Endometrial microvascular endothelial cells (primary cell): Measurements from ENCODE around the gene SNX9.

- RAMPAGE, long total RNA = no peak
Observed at GRCh38 chr6:157029133-157029738, 252.1 kb downstream of the ARID1B start.

- RAMPAGE, long total RNA = no peak
Observed at GRCh38 chr6:157182925-157183376, 140.4 kb downstream of the TMEM242 start.

DNA sequence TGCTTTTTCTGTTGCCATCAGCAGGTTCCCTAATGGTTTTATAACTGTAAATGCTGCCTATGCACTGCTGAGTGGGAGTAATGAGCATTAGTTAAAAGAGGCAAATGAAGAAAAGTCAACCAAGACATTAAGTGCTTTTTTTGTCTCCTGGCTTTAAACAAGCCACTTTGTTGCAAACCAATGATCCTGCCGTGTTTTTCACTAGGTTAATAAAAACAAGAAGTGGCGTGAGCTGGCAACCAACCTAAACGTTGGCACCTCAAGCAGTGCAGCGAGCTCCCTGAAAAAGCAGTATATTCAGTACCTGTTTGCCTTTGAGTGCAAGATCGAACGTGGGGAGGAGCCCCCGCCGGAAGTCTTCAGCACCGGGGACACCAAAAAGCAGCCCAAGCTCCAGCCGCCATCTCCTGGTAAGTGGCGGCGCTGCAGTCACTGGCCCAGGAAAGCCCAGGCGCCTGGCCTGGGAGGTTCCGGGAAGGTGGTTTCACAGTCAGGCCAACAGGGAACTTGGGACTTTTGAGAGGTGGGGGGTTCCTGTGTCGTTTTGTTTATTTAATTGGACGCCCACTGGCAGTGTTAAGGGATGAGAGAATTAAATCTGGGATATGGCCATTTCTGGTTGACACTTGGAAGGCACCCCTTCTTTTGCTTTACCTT, 139.2 kb downstream of the TMEM242 start:
- RAMPAGE, long total RNA = no peak

DNA sequence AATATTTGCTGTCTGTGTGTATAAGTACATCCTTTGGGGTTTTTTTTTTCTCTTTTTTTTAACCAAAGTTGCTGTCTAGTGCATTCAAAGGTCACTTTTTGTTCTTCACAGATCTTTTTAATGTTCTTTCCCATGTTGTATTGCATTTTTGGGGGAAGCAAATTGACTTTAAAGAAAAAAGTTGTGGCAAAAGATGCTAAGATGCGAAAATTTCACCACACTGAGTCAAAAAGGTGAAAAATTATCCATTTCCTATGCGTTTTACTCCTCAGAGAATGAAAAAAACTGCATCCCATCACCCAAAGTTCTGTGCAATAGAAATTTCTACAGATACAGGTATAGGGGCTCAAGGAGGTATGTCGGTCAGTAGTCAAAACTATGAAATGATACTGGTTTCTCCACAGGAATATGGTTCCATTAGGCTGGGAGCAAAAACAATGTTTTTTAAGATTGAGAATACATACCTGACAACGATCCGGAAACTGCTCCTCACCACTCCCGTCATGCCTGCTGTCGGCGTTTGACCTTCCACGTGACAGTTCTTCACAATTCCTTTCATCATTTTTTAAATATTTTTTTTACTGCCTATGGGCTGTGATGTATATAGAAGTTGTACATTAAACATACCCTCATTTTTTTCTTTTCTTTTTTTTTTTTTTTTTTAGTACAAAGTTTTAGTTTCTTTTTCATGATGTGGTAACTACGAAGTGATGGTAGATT, 115.1 kb downstream of the TMEM242 start:
- RAMPAGE, long total RNA = no peak

GRCh38 chr6:157253738-157254344, 69.5 kb downstream of the TMEM242 start:
- RAMPAGE, long total RNA = no peak

DNA sequence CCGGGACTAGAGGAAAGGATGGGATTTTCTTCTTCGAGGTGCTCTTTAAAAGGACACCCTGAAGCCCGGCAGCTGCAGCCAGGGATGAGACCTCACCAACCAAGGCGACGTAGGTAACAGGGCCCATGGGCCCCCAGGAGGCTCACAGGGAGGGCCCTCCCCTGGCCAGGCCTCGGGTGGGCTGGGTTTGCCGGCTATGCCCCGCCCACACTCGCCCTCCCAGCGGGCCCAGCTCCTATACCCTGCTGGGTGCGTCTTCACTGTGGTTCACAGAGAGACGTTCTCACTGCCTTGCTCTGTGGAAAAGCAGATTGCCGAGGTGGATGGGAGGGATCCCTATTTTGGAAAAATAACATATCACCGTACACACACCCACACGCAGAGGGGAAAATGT, 49.7 kb downstream of the TMEM242 start:
- RAMPAGE, long total RNA = no peak

- RAMPAGE, long total RNA = no peak
Observed at GRCh38 chr6:157312011-157312751, 11.1 kb downstream of the TMEM242 start.

GRCh38 chr6:157312758-157313212, 10.5 kb downstream of the TMEM242 start:
- RAMPAGE, long total RNA = no peak

- RAMPAGE, long total RNA = no peak
Observed at GRCh38 chr6:157354936-157355261, 26.1 kb upstream of the ZDHHC14 start.

- RAMPAGE, long total RNA = no peak
Observed at GRCh38 chr6:157429319-157430000, 48.5 kb downstream of the ZDHHC14 start.

- RAMPAGE, long total RNA = no peak
Observed at GRCh38 chr6:157433361-157433980, 52.5 kb downstream of the ZDHHC14 start.

DNA sequence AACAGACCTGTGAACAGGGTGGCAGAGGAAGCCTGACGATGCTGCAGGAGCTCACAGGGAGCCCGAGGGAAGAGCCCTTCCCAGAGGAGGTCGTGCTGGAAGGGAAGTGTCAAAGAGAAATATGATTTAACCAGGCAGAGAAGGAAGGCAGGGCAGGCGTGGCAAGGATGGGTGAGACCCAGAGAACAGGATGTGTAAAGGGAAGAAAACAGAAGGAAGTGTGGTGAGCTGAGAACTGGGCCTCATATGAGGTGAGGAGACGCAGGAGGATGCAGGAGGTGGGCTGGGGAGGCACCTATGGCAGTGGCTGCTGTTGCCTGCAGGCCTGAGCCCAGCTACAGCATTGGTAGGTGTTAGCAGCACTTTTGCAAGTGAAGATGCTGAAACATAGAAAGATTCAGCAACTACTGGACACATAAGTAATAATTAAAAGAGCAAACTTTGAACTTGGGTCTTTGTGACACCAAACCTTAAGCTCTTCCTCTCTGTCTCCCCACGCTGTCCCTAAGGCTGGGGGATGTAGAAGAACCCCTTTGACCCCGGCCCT, 105.7 kb downstream of the ZDHHC14 start:
- RAMPAGE, long total RNA = no peak

- RAMPAGE, long total RNA = no peak
Observed at GRCh38 chr6:157527372-157528050, 146.5 kb downstream of the ZDHHC14 start.

- RAMPAGE, long total RNA = no peak
Observed at GRCh38 chr6:157539955-157540458, 159.0 kb downstream of the ZDHHC14 start.

GRCh38 chr6:157579761-157580154, 198.8 kb downstream of the ZDHHC14 start:
- RAMPAGE, long total RNA = no peak

GRCh38 chr6:157752519-157753238, 70.4 kb upstream of the SNX9 start:
- RAMPAGE, long total RNA = no peak

GRCh38 chr6:157813636-157814150, 9.4 kb upstream of the SNX9 start:
- RAMPAGE, long total RNA = no peak

DNA sequence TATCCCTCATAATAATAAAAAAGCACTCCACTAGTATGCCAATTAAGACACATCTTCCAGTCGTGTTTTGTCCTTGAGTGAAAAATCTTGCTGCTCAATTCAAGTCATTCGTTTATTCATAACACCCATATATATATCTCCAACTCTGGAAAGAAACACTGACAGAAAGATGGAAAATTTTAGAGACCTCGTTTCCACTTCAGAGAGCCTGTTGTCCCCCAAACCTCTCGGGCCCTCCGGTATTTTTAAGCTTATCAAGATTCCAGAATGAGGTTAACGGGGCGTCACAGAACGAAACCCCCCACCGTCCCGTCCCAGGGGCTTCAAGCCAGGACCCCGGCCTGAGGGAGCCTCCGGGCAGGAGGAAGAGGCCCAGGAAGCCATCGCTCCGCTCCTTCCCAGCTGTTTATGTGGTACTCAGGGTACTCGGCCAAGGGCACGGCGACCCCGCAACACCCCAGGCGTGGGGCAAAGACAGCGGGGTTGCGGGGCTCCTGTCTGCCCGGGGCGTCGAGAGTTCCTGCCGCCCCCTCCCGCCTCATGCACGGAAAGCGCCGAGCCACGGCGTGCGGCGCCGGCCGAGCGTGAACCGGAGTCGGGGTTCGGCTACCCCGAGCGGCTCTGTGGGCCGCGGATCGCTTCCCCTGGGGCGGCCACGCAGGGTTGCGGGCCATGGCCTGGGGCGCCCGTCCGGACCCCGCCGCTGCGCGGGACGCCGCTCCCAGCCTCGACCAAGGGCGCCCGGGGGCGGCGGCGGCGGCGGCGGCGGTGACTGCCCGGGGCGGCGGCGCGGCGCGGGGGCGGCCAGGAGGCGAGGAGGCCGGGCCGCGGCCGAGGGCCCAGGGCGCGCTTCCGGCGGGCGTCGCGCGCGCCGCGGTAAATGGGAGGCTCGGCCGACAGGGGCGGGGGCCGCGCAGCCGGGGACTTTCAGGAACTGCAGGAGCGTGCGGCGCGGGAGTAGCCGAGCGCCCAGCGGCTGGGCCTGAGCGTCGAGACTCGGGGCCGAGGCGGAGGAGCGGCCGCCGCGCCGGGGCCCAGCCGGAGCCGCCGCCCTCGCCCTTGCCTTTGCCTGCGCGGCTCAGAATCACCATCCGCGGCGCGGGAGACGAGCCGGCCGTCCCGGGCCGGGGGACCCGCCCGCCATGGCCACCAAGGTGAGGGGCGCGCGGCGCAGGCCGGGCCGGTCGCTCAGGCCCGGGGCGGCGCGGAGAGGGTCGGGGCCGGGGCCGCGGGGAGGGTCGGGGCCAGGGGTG, at the start of gene SNX9:
Gene SNX9, plus strand, starts transcription at position 954 of the 1,253 bp plus-strand sequence.
- RAMPAGE, long total RNA = no peak

DNA sequence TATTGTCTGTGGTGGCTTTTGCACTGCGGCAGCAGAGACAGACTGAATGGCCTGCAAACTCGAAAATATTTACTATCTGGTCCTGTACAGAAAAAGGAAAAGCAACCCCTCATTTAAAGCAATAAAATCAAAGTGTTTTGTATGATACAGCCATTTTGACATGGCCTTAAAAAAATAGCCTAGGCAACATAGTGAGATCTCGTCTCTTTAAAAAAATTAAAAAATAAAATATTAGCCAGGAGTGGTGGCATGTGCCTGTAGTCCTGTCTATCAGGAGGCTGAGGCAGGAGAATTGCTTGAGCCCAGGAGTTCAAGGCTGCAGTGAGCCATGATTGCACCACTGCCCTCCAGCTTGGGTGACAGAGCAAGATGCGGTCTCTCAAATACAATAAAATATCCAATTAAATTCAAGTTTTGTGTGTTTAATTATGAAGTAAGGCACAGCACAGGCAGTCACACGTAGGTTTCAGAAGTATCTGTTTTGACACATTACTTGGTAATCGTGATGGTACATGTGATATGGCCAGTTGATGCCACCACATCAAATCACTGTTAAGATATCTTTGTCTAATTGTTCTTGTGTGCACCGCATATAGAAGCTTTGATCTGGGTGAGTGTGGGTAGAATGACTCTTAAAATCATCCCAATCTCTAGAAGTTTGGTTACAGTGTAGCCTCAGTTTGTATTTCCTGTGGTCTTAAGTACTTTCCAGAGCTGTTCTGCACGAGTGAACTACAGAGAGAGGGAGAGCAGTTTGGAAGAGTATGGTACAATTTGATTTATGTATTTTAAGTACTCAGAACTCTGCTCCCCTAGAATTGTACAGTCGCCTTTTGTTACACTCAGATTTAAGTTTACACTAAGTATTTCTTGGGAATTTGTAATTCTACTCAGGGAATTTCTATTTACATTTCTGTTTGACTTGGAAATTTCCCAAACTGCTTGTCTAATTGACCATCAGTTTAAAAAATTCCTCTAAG, 37.3 kb downstream of the SNX9 start:
- RAMPAGE, long total RNA = no peak

DNA sequence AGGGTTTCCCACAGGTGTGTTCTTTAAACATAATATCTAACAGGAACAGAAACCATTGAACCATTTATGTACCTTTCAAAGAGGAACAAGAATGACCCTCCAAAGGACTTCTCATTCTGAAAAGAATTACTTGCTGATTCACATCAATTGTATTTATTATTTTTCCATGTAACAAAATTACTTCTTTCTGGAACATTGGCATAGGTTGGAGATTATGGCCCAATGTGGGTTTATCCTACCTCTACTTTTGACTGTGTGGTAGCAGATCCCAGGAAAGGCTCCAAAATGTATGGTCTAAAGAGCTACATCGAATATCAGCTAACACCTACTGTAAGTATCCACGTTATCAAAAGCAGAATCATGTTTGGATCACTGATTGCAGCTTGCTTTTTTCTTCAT, 72.2 kb upstream of the SYNJ2 start:
- RAMPAGE, long total RNA = no peak